ENCODE measurements around a stretch of chr5.

DNA sequence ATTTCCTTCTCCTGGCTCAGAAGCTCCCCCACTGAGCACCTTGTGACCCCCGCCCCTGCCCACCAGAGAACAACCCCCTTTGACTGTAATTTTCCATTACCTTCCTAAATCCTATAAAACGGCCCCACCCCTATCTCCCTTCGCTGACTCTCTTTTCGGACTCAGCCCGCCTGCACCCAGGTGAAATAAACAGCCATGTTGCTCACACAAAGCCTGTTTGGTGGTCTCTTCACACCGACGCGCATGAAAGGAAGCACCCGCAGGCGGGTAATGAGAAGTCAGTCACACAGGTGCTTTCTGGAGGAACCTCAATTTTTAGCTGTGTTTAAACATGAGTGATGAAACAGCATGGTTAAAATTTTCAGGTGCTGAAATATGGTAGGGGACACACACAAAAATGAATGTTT, 72.2 kb downstream of the SERINC5 start:
- PRO-cap, result no peak

GRCh38 chr5:80185746-80186139, 70.1 kb downstream of the SERINC5 start:
- PRO-cap, result no peak

DNA sequence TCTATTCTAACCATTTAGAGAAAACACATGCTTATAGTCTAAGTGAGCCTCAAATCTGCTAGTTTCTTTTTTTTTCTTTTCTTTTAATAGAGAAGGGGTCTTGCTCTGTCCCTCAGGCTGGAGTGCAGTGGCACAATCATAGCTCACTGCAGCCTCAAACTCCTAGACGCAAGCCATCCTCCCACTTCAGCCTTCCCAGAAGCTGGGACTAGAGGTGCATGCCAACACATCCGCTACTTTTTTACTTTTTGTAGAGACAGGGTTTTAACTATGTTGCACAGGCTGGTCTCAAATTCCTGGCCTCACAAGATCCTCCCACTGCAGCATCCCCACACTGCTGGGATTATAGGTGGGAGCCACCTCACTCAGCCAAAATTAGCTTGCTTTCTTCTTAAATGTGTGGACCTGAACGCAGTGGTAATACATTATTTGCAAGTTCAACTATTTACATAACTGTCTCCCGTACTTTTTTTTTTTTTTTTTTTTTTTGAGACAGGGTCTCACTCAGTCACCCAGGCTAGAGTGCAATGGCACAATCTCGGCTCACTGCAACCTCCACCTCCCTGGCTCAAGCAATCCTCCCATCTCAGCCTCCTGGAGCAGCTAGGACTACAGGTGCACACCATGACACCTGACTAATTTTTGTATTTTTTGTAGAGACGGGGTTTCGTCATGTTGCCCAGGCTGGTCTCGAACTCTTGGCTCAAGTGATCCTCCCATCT, 66.0 kb downstream of the SERINC5 start:
- PRO-cap, result no peak

DNA sequence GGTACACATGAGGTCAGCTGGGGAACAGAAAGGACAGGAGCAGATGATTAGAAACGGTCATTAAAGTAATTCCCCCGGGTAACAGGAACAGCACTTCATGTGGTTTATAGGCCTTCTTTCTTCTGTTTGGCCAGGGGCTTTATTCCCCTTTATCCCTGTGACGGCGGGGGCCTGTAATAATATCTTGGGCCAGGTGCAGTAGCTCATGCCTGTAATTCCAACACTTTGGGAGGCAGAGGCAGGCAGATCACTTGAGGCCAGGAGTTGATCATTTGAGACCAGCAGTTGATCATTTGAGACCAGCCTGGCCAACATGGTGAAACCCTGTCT, 30.4 kb upstream of the MSH3 start:
- PRO-cap, result no peak

DNA sequence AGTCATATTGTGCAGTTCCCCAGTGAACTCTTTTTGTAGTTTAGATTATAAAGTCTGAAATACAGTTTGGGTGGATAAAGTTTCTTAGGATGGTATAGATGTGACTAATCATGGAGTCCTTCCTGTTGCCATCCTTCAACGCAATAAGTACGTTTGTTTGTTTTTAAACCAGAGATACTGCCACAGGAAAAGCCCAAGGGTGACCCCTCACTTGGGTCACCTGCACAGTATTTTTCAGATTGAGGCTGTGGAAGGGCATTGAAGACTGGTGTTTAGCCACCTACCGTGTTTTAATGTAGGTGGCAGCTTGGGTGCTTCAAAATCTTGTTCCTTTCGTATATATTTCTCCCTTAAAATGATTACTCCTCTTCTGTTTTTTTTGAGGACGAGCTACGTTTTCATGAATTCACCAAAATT, 658 bp upstream of the DHFR start:
- PRO-cap, result no peak

GRCh38 chr5:80668061-80668759, 13.4 kb upstream of the DHFR start:
- PRO-cap, result no peak

- PRO-cap, result no peak
Measured at GRCh38 chr5:81164646-81164861, 68.6 kb upstream of the CKMT2 start.

DNA sequence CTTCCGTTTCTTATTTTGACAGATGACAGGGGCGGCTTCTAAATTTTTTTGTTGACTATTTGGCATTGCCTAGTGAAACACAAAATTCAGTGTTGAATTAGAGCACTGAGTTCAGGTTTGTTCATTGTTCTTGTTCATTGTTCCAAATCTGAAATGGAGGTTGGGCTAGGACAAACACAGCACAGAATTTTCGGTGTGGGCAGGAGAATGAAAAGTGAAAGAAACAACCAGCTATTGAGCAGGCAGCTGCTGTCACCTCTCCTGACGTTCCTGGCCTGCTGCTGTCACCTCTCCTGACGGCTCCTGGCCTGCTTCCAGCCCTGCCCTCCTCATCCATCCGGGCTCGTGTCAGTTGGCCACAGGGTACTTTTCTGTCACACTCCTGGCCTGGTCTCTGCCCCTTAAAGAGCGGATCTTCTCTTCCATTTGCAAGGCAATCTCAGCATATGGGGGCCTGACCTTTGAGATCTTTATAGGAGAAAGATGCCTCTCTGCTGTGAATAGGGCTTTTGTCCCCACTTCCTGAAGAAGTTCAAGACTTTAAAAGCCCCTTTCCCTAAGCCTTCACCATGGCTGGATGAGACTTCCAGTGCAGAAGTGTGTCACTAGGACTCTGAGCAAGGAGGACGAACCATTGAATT, 45.2 kb upstream of the CKMT2 start:
- PRO-cap, result no peak

GRCh38 chr5:81237156-81237451, 4.0 kb downstream of the CKMT2 start:
- PRO-cap, result no peak

GRCh38 chr5:81296150-81296602, 5.2 kb upstream of the ZCCHC9 start:
- PRO-cap, result no peak

DNA sequence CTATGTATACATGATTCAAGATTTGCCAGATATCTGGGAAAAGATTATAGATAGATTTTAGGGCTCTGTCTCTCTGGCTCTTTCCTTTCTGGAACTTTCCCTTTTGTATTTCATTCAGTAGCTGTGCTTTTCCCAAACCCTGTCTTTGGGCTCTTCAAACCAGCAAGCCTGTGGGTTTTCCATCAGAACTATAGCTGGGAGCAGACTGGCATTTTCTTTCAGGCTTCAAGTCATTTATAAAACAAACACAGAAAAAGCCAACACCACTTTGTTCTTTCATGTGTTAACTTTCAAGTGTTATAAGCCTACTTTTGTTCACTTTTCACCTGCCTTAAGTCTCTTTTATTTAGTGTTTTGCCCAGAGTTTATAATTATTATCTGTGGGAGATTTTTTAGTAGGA, 2.8 kb downstream of the ACOT12 start:
- PRO-cap, result no peak

DNA sequence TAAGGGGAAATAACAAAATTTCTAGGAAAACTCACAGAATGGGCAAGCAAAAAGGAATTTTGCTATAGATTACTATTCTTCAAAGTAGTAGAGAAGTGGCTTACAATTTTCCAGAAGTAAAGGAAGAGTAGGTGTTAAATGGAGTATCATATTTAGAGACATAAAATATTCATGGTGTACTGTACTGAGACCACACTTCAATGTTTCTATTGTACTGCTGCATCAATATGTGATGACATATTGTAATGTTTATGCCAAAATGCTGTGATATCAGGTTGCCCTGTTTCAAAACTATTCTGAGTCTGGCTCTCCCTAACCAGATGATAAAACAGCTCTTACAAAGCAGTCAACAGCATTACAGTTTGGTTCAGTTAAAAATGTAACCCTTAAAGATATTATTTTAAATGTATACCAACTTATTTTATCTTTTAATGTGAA, 30.8 kb upstream of the ACOT12 start:
- PRO-cap, result no peak

GRCh38 chr5:81538104-81538602, 144.2 kb upstream of the ACOT12 start:
- PRO-cap, result no peak

- PRO-cap, result no peak
Measured at GRCh38 chr5:81602462-81603340, 148.2 kb downstream of the SSBP2 start.

GRCh38 chr5:81607995-81608580, 142.8 kb downstream of the SSBP2 start:
- PRO-cap, result no peak

GRCh38 chr5:81632396-81633278, 118.3 kb downstream of the SSBP2 start:
- PRO-cap, result no peak

DNA sequence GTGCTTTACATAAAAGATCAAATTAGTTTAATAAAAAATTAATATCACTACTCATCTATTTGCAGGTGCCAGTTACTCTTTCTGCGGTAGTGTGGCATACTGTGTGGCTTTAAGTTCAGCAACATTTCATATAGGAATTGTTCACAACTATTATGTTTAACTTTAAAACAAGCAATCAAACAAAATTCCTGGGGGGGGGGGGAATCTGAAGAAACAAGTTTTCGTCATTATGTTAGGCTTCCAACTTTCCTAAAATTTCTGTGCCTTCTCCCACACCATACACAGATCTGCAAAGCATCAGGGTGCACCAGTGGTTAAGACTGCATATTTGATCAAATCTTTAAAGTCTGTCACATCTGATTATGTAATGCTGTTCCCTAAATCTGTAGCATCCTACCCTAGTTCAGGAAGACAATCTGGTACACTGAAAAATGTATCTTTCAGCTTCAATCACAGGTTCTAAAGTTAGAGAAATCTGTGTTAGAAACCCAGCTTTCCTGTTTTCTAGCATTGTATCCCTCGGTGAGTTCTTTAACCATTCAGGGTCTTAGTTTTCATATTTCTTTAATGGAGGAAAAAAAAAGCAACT, 4.0 kb downstream of the SSBP2 start:
- PRO-cap, result no peak

- PRO-cap, result unidirectional peak, minus-strand start at chr5:81751772
Measured at GRCh38 chr5:81751654-81752557, 1.0 kb upstream of the SSBP2 start.

DNA sequence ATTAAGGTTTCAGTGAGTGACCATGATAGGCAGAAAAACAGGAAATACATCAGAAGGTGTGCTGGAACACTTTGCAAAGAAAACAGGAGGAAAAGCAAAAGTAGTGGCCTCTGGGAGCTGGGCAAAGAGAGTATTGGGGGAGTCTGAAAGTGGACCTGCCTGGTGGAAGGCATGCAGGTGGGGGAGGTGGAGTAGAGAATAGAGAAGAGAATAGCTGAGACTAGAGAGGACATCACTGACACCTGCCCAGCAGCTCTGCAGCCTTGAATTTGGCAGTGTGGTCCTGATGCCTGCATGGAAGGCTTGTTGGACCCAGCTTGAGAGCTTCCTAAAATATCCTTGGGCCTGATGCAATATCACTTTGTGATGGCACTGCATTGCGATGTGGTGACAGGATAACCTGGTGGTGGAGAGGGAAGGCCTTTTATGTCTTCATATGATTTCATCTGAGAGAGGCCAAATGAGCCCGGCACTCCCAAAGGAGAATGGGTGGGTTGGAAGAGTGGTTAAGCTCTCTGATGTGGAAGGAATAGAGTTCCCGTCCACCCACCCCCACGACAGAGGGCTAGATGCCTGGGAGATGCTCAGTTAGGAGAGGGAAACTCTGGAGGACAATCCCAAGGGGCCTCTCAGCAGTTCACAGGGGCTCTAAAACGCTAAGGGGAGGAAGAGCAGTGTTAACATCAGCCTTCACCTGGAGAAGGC, 99.6 kb upstream of the SSBP2 start:
- PRO-cap, result no peak

DNA sequence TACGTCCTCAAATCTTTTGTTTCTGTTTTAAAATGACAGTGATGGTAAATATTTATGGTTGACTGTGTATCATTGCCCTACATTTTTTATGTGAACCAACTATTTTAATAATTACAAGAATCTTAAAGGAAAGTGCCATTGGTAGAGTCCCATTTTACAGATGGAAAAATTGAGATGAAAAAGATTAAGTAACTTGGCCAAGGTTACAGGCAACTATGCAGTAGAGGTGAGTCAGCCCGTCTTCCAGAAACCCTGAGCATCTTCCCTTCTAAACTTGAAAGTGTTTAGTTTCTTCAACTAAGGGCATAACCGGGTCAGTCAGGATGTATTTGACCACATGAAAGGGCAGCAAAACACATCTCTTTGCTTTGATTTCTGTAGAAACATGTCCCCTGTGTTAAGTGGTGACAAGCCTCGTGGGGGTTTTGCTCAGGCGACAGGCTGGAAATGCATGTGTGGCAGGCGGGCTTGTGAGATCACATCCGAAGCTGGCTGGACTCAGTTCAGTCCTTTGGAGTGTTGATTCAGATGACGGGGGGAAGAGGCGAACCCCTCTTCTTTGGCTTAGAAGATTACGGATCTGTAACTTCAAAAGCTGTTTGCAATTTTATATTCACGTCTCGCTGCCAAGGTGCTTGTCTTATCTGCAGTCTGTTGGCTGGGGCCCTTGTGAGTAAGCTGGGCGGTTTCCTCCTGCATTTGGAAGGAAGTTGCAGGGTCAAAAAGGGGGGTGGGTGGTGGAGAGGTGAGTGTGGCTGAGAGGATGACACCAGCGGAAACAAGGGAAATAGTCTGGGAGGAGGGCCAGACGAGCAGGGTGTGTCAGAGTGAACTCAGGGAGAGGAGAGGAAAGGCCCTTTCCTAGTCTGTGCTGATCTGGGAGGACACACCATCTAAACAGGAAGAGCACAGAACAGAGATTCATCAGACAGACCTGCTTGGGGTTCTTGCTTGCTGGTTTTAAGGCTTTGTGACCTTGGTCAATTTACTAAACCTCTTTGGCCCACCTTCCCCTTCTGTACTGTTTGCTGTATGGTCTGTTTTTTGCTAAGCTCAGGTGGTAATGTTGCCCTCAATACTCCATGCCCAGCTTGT, 78.9 kb upstream of the RPS23 start:
- PRO-cap, result no peak

Measured in mesenteric fat pad (tissue), 1 donor.